Skin of body (tissue), 2 donors: ENCODE measurements around a stretch of chr9.

DNA sequence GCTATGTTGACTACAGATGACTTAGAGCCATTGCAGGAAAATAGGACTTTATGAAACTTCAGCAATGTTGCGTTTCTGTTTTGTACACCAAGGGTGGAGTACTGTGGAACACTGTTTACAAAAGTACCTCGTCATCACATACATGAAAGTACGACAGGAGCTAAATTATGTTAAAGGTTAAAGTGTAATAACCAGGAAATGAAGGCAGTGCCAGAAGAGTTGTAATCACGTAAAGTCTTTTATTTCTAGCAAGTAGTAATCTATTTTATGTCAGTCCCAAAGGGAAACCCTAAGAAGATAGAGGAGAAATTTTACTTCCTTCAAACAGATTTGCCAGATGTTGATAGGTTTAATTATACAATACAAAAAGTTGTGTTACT, 50.9 kb downstream of the C9orf85 start:
- RAMPAGE, long total RNA, result no peak

DNA sequence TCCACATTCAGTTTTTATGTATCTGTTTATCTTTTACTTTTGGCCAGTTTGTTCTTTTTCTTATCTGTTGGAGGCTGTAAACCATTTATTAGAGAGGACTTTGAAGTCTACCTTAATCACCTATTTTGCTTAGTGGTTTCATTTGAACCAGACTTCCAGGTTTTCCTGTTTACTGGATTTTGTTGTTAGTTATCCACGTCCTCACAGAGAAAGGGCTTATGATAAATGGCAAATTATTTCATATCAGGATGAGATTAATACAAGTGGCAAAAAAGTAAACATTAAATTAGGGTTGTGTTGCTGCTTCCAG, 21.4 kb upstream of the GDA start:
- RAMPAGE, long total RNA, result no peak

GRCh38 chr9:72133780-72134180, 15.5 kb upstream of the GDA start:
- RAMPAGE, long total RNA, result no peak

- RAMPAGE, long total RNA, result no peak
Measured at GRCh38 chr9:72954317-72955081, 1.6 kb upstream of the ALDH1A1 start.

DNA sequence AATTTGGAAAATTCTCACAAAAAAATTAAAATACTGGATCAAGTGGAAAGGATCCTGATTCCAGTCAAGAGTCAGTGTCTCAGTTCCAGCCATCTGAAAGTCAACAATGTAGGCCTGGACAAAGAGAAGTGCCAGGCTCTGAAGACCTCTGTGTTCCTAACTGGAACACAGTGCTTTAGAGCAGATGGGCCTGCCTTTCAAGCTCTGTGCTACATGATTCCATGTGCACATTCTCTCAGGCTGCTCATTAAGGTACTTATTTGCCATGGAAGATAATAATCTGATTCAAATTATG, 30.2 kb upstream of the ALDH1A1 start:
- RAMPAGE, long total RNA, result no peak

- RAMPAGE, long total RNA, result no peak
Measured at GRCh38 chr9:72997182-72998261, 44.7 kb upstream of the ALDH1A1 start.

GRCh38 chr9:73061017-73061485, 90.6 kb upstream of the ANXA1 start:
- RAMPAGE, long total RNA, result no peak

DNA sequence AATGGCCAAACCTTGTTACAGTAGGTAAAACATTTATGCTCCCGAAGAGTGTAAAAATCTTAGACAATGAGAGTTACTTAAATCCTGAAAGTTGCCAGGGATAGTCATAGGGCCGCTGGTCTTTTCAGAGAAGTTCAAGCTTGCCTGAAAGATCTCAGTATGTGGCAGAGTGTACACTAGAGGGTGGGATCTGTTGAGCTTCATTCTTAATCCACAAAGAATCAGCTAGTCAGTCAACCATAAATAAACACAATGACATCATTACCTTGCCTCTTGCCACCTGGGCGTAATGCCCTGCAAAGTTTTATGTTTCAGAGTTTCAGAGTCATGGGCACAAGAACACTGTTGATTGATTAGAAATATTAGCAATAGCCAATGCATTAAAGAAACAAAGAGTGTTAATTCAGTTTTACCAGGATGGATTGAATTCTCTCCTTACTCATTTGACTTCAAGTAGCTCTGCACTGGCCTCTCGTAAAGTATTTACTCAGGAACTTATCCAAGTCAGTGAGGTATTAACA, 14.4 kb upstream of the ANXA1 start:
- RAMPAGE, long total RNA, result no peak

- RAMPAGE, long total RNA, result no peak
Measured at GRCh38 chr9:73893123-73893596, 604.0 kb upstream of the RORB start.

GRCh38 chr9:74245695-74246316, 251.3 kb upstream of the RORB start:
- RAMPAGE, long total RNA, result no peak

GRCh38 chr9:74279787-74280138, 217.4 kb upstream of the RORB start:
- RAMPAGE, long total RNA, result no peak

DNA sequence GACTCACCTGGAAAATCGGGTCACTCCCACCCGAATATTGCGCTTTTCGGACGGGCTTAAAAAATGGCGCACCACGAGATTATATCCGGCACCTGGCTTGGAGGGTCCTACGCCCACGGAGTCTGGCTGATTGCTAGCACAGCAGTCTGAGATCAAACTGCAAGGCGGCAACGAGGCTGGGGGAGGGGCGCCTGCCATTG, 72.7 kb upstream of the RORB start:
- RAMPAGE, long total RNA, result no peak

GRCh38 chr9:74497987-74498490, 904 bp downstream of the RORB start:
- RAMPAGE, long total RNA, result no peak

GRCh38 chr9:74822303-74822600, 65.5 kb downstream of the TRPM6 start:
- RAMPAGE, long total RNA, result no peak

- RAMPAGE, long total RNA, result no peak
Measured at GRCh38 chr9:75026853-75027219, 1.3 kb downstream of the CARNMT1 start.

- RAMPAGE, long total RNA, result no peak
Measured at GRCh38 chr9:75229805-75230346, 141.6 kb downstream of the OSTF1 start.

DNA sequence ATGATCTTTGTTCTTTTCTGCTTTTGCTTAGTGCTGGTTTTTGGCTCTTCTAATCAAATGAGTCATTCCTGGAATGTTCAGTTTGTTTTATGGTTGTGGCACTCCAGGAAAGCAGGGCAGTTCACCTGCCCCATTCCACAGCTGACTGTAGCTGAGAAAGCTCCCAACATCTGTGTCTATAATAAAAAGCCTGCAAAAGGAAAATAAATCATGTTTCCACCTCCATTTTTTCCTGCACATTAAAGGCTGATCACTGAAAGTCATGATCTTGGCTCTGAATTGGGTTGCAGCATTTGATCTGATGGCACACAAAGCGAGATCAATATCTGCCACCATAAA, 179.4 kb downstream of the OSTF1 start:
- RAMPAGE, long total RNA, result no peak

DNA sequence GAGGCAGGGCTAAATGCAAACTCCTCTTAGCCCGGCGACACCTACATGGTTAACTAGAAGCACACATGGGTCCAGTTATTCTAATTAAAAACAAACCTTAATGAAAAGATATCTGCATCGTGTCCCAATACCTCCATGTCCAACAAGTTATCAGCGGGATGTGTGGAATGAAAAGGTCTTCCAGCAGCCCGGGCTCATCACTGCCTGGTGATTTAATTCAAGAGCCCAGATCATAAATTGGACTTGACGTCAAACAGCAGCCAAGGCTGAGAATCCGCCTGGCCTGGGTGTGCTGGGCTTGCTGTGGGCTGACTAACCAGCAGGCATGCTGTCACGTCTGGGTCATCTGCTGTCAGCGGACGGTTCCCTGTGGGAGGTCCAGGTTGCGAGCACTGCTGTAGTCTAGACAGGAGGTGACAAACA, 289.6 kb downstream of the OSTF1 start:
- RAMPAGE, long total RNA, result no peak

- RAMPAGE, long total RNA, result no peak
Measured at GRCh38 chr9:75429961-75430574, 341.8 kb downstream of the OSTF1 start.

- RAMPAGE, long total RNA, result no peak
Measured at GRCh38 chr9:75891701-75892232, 1.3 kb downstream of the PCSK5 start.